Skeletal muscle satellite cell (primary cell): Measurements from ENCODE around the gene CGNL1.

GRCh38 chr15:55526577-55526776 lies 18.4 kb upstream of the DNAAF4 start:
- CAGE, long polyA plus RNA, result no peak

- CAGE, long polyA plus RNA, result no peak
Measured at GRCh38 chr15:55907625-55908261, 85.7 kb downstream of the NEDD4 start.

GRCh38 chr15:56142436-56143098 lies 101.1 kb downstream of the RFX7 start:
- CAGE, long polyA plus RNA, result no peak

DNA sequence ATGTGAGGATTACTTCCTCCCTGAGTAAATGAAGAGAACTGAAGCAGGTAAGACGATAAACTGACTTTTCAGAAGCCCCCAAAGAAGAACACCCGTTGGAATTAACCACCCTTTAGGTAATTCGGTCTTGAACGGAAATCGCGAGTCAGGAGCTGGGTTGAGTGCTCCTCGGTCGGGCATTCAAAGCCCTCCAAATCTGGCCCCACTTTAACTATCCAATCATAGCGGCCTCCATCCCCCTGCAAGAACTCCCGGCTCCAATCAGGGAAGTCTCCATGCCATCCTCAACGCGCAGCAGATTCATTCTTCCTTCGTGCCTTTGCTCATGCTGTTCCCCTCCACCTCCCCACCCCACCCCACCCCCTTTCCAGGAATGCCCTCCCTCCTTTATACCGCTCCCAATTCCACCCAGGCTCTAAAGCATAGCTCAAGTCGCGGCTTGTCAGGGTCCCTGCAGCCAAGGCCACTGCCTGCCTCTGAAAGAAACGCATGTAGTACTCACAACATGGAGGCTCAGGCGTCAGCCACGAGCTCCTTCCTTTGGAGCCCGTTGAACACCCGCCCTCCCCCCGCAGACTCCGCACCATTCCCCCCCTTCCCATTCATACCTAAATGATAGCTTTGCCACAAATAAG lies 670 bp upstream of the RFX7 start:
- CAGE, long polyA plus RNA, result no peak

- CAGE, long polyA plus RNA, result no peak
Measured at GRCh38 chr15:56806200-56806524, 72.9 kb upstream of the ZNF280D start.

DNA sequence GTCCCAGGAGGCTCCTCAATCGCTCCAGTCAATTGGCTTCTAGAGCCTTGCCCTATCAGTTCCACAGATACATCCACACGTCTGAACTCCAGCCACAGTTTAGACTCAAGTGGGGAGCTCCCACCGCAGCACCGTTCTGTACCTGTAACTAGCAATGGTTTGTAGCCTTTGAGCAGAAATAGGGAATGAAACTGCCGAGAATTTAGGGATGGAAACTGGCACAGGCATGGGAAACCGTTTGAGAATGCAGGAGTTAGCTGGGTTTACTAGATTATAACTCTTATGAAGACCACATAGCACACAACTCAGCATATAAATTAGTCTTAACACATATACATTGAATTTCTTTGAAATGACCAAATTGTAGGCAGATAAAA lies 32.6 kb upstream of the TCF12 start:
- CAGE, long polyA plus RNA, result no peak

- CAGE, long polyA plus RNA, result no peak
Measured at GRCh38 chr15:56919532-56919767, 1.0 kb downstream of the TCF12 start.

- CAGE, long polyA plus RNA, result no peak
Measured at GRCh38 chr15:57259560-57260111, 116.7 kb upstream of the CGNL1 start.

- CAGE, long polyA plus RNA, result no peak
Measured at GRCh38 chr15:57376085-57376617, at the start of gene CGNL1. Gene CGNL1, plus strand, starts transcription at chr15:57376505.

DNA sequence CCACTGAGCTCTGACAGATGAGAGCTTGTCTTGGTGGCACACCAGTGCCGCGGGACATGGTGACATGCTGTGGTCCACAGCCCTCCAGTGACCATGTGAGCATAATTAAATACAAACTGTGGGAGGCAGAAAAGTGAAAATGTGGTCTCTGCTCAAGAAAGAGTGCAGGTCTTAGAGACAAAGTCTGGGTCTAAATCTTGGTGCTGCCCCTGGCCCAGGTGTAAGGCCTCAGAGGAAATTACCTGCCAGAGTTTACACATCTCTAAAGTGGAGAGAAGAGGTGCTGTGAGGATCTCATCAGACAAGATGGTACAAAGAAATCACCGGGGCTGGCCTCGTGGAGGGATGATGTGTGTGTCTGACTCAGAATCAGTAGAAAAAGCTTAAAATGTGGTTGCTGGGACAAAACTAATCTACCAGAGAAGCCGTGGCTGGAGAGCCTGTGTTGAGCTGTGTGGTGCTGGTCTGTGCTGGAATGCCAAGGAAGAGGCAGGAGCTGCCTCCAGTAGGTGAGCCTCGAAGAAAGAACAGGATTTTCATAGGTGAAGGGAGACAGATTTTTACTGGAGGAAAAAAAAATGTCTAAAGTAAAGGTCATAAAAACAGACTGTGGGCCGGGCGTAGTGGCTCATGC lies 51.9 kb downstream of the CGNL1 start:
- CAGE, long polyA plus RNA, result no peak

DNA sequence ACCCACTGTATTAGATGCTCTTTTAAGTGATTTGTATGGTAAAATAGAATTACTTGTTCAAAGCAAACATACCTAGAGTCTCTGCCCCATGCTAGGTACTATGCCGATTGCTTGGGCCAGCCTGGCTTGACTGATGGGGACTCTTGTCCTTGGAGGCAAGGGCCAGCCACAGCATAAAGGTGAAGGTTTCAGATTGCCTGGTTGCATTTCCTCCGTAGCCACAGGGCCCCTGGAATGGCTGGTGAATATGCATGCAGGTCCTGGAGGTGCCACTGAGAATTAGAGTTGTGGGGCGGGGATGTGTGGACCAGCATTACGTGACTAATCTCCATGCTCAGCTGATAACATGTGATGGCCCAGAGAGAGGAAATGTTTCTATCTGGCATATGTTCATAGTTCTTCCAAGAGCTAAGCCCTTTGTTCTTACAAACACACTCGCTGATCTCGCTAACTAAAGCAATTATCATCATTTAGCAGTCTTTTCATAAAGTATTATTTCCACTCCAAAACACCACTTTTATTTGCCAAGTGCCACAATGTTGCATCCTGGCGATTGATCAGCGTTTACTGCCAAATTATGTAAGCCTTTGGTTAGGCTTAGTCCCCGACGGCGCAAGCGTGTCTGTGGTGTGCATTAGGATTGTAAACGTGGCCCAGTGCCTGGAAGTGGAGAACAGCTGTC lies 55.8 kb downstream of the CGNL1 start:
- CAGE, long polyA plus RNA, result no peak

DNA sequence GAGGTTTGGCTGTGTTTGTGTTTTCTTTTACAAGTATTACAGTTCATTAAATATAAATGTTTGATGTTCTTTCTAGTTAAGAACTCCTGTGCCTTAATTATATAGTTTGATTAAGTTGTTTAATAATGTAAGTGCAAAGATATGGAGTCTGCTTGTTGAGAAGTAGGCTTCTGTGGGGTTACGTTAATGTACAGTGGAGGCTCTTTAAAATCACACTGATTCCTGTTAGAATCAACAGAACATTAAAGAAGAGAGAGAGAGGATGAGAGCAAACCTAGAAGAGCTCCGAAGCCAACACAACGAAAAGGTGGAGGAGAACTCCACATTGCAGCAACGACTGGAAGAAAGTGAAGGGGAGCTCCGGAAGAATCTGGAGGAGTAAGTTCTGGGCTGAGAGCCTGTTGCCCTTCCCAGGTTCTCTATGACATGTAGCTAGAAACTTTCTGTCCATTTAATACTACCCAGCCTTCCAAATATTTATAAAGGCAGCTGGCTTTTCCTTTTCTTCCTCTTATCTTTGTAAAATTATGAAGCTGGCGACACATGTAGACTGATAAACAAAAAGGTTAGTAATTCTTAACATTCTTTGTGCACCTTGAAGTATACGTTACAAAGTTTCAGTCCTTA lies 75.7 kb downstream of the CGNL1 start:
- CAGE, long polyA plus RNA, result no peak

- CAGE, long polyA plus RNA, result no peak
Measured at GRCh38 chr15:57510538-57511079, 81.1 kb upstream of the MYZAP start.

GRCh38 chr15:57550279-57551105 lies 41.2 kb upstream of the MYZAP start:
- CAGE, long polyA plus RNA, result no peak

DNA sequence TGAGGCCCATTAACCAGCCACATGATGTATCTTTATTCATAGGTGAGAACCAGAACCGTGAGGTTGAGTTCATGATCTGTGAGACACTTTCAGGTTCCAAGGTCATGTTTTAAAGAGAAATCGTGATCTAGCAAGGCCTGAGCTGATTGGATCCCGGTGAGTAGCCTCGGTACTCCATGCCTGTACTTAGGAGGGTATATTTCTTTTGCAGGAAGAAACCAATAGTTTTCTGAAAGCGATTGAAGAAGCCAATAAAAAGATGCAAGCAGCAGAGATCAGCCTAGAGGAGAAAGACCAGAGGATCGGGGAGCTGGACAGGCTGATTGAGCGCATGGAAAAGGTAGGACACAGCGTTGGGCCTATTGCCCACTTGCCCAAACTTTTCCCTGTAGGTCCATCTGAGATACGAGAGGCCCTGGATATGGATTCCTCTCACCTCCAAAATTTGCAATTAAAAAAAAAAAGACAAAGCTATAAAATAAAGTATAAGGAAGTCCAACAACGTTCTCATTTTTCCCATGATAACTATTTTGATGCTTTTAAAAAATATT lies 41.8 kb downstream of the MYZAP start:
- CAGE, long polyA plus RNA, result no peak

GRCh38 chr15:57922744-57923131 lies 142.8 kb downstream of the ALDH1A2 start:
- CAGE, long polyA plus RNA, result no peak

GRCh38 chr15:57952223-57952944 lies 113.1 kb downstream of the ALDH1A2 start:
- CAGE, long polyA plus RNA, result no peak

DNA sequence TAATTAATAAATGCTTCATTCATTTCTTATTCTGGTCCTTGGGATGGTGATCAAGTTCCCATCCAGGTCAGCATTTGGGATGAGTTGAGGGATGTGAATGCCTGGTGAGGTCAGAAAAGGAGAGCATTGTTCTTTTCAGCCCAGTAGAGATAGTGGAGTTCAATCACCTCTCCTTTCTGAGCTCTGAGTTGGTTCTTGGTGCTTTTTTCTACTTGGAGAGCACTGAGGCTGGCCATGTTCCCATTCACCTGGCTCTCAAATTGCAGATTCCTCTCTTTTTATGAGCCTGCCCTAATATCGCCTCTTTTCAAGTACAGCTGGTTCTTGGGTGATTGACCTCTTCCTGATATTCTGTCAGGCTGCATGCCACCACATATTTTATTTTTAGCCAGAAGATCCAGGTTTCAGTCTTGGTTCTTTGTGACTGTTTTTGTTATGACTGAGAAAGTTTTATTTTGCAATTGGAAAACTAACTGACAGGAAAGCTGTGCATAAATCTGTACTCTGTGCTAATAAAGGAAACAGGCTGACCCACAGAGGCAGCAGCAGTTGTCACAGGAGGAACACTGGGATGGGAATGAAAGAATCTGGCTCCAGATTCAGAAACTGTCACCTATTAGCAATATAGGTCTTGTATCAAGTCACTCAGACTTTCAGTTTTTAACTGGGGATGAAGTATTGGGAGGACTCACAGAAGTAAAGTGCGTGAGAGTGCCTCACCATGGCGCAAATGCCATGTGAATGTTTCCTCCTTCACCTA lies 10.6 kb downstream of the AQP9 start:
- CAGE, long polyA plus RNA, result no peak

DNA sequence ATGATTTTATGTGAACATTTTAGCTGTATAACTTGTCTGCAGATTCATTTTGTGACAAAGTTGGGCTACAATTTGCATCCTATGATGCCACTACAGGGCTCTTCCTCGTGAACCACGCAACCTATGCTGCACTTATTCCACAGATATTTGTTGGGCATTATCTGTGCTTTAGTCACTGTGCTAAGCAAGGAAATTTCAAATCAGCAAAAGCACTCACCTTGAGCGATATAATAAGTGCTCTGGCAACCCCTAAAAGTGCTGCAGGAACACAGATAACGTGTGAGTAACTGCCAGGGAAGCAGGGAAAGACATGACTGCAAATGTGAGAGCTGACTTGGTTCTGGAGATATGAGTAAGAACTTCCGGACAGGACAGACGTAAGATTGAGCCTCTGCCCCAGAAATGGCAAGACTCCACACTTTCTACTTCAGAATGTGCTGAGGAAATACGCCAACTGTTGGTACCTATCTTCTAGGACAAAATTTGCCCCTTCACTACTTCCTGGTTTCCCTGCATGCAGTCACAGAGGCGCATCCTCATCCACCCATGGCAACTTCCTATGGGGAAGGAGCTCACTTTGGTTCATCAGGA lies 41.5 kb downstream of the AQP9 start:
- CAGE, long polyA plus RNA, result no peak

GRCh38 chr15:58329599-58330019 lies 102.2 kb upstream of the LIPC start:
- CAGE, long polyA plus RNA, result no peak